Measurements from ENCODE around the genes BRICD5, DNASE1L2 and PRSS22.

DNA sequence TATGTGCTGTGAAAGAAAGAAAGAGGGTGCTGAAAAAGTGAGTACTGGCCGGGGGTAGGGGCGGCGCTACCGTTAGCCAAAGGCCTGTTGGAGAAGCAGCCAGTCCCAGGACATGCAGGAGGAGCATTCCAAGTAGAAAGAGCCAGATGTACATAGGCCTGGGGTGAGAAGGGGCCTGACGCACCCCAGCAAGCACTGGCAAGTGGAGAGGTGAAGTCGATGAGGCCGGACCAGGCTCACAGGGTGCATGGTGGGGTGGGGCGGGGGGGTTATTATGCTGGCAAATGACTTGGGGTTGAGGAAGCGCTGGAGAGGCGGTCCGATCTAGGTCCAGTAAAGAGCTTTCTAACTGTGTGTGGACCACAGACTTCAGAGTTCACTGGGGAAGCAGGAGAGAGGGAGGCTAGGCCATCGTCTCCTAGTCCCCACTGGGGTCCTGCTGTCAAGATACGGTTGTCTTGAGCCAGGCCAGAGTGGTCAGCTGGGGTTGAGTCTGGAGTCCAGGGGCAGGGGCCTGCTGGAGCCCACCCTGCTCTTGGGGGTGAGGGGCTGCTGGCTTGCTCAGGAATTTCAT lies 983 bp downstream of the TRAF7 start:
- PRO-cap: no peak

- PRO-cap: no peak
Observed at GRCh38 chr16:2195401-2195932, 938 bp downstream of the CASKIN1 start.

DNA sequence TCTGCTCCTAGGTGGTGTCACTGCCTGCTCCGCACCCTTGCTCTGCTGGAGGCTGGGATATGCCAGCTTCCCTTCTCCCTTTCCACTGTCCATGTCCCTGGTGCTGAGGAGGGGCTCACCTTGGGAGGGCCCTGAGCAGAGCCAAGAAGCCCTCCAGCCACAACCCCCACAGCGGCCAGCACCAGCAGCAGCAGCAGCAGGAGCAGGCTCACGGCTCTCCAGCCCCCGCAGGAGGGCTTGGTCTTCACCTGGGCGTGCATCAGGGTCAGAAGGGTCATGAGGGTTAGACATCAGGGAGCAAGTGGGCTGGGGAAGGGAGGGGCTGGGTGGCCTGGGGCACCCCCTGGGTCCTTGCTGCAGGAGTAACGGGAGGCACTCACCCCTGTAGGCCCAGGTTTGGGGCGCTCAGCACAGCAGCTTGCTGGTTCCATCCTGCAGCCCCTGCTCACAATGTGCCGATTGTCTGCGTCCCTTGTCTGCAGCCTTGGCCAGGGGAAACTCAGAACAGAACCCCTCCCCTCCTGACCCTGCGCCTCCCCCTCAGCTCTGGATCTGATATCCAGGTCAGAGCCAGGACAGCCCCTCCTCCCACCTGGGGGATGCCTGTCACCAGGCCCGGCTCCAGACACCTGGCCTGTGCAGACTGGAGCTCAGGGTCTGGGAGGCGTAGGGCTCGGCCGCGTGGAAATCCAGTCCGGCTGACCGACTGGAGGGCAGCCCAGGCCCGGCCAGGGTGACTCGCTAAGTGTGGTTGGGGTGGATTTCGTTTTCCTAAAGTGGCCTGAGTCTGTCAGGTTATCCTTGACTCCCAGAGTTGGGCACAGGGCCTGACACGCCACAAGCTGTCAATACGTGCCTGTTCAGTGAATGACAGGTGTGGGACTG lies at the start of gene BRICD5:
Gene BRICD5, minus strand, starts transcription at position 461 of the 885 bp plus-strand sequence.
- PRO-cap: no peak

- PRO-cap: no peak
Observed at GRCh38 chr16:2236326-2237356, at the start of gene DNASE1L2. Gene DNASE1L2 (plus strand): TSS chr16:2236444.

DNA sequence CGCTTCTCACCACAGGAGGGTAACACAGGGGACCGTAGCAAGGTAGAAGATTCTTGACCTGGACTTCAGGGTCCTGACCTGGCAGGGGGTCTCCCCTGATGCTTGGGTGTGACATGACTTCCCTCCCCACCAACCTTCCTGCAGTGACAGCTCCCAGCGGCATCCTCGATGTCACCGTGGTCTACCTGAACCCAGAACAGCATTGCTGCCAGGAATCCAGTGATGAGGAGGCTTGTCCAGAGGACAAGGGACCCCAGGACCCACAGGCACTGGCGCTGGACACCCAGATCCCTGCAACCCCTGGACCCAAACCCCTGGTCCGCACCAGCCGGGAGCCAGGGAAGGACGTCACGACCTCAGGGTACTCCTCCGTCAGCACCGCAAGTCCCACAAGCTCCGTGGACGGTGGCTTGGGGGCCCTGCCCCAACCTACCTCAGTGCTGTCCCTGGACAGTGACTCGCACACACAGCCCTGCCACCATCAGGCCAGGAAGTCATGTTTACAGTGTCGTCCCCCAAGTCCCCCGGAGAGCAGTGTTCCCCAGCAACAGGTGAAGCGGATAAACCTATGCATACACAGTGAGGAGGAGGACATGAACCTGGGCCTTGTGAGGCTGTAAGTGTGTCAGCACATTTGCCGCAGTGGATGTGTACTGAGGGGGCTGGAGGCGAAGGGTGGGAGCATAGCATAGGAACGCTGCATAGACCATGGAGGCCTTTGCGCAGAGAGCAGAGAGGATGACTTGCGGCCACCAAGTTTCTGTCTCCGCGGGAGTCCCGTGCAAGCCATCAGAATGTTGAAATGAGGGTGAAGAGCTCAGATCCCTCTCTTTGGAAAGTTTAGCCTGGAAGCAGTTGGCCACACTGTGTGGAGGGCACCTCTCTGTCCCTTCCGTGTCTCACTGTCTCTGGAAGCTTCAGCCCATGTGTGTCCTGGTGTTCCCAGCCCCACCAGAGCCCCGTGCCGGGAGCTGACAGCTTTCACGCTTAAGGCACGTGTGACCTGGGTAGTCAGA lies 3.2 kb upstream of the TEDC2 start:
- PRO-cap: no peak

GRCh38 chr16:2468158-2468845 lies 2.8 kb upstream of the NTN3 start:
- PRO-cap: no peak

DNA sequence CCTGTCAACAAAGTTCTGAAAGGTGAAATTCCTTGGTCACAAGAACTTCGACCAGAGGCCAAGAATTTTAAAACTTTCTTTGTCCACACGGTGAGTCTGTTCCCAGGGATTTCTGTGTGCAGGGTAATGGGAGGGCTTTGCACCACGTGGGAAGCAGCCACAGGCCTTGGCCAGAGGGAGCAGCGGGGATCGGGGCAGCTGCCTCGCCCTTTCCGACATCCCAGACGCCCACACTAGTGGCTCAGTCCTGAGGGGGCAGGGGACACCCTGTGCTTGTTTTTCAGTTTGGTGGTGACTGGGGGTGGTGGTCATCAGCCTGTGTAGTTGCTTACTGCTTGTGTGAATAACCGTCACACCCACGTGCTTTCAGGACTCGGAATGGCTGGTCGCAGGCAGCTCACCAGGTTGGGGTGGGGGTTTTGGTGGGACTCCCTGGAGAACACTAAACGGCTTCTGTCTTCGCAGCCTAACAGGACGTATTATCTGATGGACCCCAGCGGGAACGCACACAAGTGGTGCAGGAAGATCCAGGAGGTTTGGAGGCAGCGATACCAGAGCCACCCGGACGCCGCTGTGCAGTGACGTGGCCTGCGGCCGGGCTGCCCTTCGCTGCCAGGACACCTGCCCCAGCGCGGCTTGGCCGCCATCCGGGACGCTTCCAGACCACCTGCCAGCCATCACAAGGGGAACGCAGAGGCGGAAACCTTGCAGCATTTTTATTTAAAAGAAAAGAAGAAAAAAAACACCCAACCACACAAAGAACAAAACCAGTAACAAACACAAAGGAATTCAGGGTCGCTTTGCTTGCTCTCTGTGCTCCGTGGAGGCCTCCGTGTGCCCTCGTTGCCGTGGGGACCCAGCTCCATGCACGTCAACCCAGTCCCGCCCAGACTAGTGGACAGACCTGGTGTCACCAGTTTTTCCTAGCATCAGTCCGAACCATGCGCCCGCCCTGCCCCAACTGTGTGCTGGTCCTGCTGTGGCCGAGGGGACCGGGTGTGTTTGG lies 59.7 kb downstream of the PDPK1 start:
- PRO-cap: no peak

DNA sequence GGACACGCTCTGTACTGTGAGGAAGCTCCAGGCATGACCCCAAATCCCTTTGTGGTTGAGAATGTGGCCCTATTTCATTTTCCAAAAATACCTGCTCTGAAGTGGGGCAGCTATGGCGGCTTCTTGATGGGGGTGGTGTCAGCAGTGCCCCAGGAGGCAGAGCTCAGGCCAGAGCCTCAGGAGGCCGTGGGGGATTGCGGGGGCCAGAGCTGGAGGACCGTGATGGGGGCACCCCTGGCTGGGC lies 16.0 kb downstream of the PRSS27 start:
- PRO-cap: no peak

GRCh38 chr16:2720909-2722061 lies 1.3 kb upstream of the PRSS27 start:
- PRO-cap: no peak

- PRO-cap: no peak
Observed at GRCh38 chr16:2857278-2858464, at the start of gene PRSS22. Gene PRSS22 (minus strand): TSS chr16:2858170.

GRCh38 chr16:2971900-2973012 lies 3.1 kb downstream of the PAQR4 start:
- PRO-cap: no peak

DNA sequence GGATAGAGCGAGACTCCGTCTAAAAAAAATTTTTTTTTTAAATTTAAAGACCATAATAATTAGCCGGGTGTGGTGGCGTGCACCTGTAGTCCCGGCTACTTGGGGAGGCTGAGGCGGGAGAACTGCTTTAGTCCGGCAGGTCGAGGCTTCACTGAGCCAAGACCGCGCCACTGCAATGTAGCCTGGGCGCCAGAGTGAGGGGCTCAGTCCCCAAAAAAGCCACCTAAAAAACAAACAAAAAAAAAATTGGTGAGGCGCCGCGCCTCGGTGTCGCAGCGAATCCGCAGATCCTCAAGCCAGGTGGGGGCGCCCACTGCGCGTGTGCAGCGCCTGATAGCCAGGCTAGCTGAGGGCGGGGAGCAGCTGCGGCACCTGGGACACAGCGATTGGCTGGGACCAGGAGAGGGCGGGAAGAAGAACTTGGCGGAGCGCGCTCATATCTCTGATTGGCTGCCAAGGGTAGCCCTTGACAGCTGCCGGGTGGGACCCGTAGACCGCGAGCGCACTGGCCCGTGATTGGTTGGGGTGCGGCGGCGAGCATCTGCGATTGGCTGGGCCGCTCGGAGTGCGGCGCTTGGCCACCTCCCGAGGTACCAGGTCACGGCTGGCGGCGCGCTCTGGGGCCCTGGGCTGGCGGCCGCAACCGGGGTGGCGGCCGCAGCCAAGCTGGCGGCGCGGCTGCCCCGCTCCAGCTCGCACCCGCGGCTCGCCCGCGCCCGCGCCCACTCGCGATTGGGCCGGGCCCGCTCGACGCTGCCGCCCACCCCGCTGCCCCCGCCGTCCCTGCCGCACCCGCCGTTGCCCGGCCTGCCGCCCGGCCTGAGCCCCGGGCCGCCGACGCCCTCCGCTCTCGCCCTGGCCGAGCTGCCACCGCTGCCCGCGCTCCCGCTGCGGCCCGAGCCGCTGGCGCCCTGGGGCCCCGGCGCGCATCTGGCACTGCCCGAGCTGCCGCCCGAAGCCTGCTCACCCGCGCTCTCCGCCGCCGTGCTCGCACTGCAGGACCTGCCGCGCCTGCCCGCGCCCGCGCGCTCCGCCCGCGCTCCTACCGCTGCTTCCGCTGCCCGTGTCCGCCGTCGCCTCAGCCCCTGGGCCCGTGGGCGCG lies 8.8 kb upstream of the CLDN9 start:
- PRO-cap: unidirectional peak, plus-strand start at position 601 of the sequence

- PRO-cap: no peak
Observed at GRCh38 chr16:3030062-3030558, 6.3 kb downstream of the THOC6 start.

- PRO-cap: no peak
Observed at GRCh38 chr16:3066133-3066701, 777 bp downstream of the IL32 start.

- PRO-cap: no peak
Observed at GRCh38 chr16:3070441-3070787, 5.0 kb downstream of the IL32 start.

- PRO-cap: no peak
Observed at GRCh38 chr16:3087797-3088217, 11.3 kb downstream of the ZSCAN10 start.

DNA sequence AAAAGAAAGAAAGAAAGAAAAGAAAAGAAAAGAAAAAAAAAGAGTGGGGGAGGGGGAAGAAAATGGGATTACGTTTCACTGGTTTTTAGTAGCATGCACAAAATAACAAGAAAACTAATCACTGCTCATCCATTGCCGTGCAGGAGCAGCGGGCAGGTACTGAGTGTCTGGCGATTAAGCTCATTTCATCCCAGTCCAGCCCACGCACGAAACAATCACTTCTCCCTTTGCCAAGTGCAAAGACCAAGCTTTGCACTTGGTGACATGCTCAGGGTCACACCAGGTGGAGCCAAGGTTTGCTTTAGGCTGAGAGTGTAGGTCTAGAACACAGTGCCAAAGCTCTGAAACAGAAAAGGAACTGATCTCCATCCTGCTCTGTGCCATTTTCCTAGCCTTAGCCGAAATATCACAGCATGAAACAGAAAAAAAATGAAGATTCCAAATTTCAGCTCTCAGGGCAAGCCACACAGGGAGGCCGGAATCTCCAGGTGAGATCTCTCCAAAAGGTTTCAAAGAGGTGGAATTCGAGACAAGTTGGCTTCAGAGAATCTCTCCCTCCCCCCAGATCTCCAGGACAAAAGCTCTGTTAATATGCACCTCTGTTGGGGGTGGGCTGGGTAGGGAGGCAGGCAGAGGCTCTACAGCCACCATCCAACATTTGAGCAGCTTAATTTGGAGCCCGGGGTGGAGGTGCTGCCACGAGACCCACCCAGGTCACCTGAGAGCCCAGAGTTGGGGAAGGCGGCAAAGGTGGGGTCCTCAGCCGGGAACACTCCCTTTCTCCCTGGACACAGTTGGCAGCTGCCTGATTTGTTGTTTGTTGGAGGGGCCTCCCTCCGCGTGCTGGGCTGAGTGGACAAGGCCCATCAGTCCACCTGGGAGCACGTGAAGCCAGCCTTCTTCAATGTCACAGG lies 778 bp downstream of the ZSCAN10 start:
- PRO-cap: no peak

- PRO-cap: no peak
Observed at GRCh38 chr16:3158096-3158534, 23.3 kb downstream of the ZNF213 start.

DNA sequence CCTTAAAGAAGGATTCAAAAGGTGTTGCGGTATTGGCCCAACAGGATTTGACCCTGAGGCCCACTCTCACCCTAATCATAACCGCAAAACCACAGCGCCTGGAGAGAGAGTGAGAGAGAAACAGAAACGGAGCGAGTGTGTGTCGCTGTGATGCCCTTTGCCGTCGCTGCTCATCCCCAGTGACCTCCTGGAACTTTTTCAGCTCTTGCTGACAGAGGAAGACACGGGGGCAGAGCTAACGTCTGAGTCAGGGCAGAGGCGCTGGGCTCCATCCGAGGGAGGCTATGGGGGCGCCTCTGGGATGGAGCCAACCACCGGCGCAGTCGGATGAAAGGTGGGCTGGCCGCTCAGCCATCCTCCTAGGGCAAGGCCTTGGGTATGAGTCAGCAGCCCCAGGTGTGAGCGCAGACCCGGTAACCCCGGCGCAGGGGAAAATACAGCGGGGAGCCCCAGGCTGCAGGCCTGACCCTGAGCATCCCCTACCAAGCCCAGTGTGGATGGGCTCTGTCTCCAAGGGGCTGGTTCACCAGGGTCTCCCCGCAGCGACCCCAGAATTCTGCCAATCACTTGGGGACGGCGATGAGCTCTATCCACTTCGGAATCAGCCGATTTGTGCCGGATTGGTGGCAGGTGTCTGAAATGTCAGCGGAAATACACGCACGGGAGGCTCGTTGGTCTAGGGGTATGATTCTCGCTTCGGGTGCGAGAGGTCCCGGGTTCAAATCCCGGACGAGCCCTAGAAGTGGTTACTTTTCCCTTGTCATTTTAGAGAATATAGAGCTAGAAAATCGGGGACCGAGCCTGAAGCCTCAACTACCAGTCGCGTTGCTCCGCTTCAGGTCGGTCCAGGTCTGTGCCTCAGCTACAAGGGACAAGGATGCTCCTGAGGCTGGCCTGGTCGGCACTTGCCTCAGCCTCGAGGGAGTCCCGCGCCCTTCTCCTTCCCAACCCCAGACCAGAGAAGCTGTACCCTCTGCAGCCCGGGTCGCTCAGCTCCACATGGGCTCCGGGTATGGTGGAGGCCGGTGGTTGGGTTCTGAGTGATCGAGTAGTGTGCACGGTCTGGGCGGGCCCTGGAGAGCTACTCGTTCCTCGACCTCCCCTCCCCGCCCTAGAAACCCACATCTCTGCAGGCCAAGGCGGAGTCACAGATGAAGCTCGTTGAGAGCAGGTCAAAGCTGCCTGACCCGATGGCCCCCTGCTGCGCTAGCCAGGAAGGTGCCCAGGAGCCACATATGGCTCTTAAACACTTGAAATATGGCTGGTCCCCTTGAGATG lies 37.0 kb downstream of the ZNF213 start:
- PRO-cap: no peak

GRCh38 chr16:3292351-3293111 lies 9.2 kb downstream of the ZNF263 start:
- PRO-cap: no peak

All from pulmonary artery (tissue), 1 donor.